ENCODE measurements around the genes MAGEE2, TBX22, RPS6KA6 and TSPAN6.

- RRBS = no CpG with 5 or more reads among the region's 19 CpGs
These were observed 130.8 kb downstream of the NEXMIF start for GRCh38 chrX:74794478-74794816.

- RRBS = no CpG with 5 or more reads among the region's 14 CpGs
These were observed 44.2 kb downstream of the MAGEE2 start for GRCh38 chrX:75740682-75741407.

GRCh38 chrX:75784946-75785437 lies at the start of gene MAGEE2:
Gene MAGEE2 (minus strand): TSS chrX:75785254.
- RRBS = no CpG with 5 or more reads among the region's 24 CpGs

GRCh38 chrX:75884760-75885047 lies 99.7 kb upstream of the MAGEE2 start:
- RRBS = no CpG with 5 or more reads among the region's 4 CpGs

DNA sequence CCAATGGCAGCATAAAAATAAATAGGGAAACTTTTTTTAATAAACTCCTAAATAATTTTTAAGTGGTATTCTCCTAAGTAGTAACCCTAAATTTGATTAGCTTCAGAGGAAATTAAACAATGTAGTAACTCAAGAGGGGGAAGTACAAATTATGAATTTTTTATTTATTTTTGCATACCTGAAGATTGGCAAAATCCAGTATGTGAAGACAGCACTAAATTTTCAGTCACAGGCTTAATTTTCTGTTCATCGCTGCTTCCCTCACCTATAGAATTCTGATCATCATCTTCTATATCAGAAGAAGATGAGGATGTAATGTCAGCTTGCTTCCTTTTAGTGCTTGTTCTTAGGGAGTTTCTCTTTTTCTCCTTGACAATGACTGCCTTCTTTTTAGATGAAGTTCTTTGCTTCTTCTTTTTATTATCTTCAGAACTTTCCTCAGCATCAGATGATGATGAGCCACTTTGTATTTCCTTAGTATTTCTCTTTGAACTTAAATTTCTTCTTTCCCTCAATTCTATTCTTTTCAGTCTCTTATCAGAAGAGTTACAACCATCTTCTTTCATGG lies 104.6 kb downstream of the ATRX start:
- RRBS = no CpG with 5 or more reads among the region's 1 CpG

DNA sequence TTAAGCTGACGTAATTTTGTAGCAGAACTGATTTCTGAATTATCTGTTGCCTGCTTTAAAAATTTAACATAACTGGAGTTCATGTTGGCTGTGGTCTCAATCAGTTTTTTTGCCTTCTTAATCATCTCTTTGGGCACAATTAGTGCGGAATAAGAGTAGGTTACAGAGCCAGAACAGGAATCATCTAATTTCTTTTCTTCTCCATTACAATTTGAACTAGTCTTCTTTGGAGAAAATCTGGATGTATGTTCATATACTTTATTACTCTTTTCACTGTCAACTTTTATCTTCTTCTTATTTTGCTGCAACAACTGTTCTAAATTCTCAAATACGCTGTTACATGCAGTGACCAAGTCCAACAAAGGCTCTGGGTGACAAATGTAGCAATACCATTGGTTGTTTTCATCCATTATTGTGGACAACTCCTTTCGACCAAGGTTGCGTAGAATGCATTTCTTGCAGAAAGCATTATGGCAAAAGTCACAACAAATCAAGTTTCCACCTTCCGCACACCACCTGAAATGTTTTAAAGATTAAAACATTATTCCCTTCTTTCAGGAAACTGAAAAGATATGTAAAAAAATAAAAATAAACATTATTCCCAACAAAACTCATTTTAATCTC lies 101.8 kb downstream of the ATRX start:
- RRBS = no CpG with 5 or more reads among the region's 6 CpGs

- RRBS = no CpG with 5 or more reads among the region's 10 CpGs
These were observed 34.9 kb upstream of the PGK1 start for GRCh38 chrX:78068888-78069711.

DNA sequence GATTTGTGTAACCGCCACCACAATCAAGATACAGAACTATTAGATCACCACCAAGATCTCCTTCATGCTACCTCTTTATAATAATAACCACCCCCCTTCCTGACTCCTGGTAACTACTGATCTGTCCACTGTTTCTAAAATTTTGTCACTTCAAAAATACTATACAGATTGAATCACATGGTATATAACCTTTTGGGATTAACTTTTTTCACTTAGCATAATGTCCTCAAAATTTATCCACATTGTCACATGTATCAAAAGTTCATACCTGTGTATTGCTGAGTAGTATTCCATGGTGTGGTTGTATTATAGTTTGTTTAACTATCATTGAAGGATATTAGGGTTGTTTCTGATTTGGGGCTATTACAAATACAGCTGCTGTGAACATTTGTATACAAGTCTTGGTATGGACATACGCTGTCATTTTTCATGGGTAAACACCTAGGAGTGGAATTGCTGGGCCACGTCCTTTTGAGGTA lies 3.3 kb downstream of the PGK1 start:
- RRBS = no CpG with 5 or more reads among the region's 3 CpGs

DNA sequence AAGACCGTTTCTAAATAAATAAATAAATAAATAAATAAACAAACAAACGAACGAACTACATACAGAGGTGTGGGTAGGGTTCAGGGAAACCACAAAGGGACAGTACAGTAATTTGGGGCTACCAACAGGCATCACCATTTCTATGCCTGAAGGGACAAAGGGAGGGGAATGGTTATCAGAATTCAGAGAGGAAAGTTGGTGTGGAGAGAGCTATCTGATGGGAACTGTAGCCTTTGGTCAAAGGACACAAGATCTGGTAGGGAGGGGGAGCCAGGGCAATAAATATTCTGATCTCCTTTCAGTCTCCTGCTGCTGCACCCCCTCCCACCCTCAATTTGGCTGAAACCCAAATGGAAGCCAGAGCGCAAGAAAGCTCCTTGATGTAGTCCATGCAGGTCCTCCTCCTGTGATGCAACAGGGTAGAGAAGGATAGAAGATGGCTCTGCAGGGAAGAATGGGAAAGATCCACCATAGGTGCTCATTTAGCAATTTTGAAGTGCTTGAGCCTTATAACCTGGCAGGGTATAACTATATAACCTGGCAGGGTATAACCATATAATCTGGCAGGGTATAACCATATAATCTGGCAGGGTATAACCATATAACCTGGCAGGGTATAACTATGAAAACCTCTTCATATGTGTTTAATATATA lies 14.6 kb downstream of the PGK1 start:
- RRBS = no CpG with 5 or more reads among the region's 4 CpGs

- RRBS = no CpG with 5 or more reads among the region's 4 CpGs
These were observed 13.5 kb downstream of the TAF9B start for GRCh38 chrX:78125485-78126763.

- RRBS = no CpG with 5 or more reads among the region's 6 CpGs
These were observed 26.2 kb downstream of the GPR174 start for GRCh38 chrX:79170600-79171130.

DNA sequence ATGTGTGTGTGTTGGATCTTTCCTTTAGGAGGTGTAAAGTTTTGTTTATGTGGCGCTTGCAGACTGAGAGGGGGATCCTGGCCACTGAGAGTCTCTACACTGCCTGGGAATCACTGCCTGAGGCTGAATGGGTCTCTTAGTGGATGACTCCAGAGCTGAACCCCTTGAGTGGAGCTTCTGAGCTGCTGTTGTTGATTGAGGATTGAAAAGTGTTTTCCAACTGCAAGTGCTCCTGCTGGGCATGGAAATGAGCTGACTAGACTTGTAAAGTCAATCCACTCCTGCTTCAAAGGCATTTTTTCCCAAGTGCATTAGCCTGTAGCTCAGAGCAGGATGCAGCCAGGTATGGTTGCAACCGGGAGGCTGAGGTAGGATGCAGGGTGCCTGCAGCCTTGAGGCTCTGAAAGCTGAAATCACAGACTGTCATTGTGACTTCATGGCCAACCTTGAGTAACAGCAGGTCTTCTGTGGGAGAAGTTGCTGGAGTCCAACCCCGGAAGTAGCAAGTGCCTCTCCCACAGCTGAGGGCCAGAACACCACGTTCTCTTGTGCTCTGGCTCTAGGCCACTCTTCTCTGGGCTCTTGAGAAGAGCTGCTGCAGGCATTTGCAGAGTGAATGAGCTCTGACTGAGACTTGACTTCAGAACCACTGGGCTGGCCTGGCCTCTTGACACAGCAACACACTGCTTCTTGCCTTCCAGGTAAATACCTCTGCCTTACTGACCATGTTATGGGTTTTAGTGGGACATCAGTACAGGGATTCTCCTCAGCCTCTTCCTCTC lies at the start of gene TBX22:
TSS of gene TBX22 (plus strand) at position 567 of the 782 bp plus-strand sequence.
- RRBS = no CpG with 5 or more reads among the region's 4 CpGs

GRCh38 chrX:80717468-80717872 lies 92.2 kb downstream of the BRWD3 start:
- RRBS = no CpG with 5 or more reads among the region's 3 CpGs

DNA sequence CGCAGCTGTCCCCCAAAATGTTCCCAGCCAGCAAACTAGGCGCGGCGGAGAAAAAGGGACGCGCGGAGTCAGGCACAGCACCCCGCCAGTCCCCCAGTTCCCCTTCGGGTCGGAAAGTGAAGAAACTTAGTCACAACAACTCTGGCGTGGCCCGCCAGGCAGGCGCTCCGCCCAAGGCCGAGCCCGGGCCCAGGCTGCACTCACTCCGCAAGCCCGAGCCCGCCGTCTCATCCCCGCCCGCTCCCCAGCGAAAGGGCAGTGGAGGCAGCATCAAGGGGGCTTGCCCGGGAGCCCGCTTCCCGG lies 623 bp downstream of the RPS6KA6 start:
- RRBS = 15% methylated on average over 4 of the region's 26 CpGs

DNA sequence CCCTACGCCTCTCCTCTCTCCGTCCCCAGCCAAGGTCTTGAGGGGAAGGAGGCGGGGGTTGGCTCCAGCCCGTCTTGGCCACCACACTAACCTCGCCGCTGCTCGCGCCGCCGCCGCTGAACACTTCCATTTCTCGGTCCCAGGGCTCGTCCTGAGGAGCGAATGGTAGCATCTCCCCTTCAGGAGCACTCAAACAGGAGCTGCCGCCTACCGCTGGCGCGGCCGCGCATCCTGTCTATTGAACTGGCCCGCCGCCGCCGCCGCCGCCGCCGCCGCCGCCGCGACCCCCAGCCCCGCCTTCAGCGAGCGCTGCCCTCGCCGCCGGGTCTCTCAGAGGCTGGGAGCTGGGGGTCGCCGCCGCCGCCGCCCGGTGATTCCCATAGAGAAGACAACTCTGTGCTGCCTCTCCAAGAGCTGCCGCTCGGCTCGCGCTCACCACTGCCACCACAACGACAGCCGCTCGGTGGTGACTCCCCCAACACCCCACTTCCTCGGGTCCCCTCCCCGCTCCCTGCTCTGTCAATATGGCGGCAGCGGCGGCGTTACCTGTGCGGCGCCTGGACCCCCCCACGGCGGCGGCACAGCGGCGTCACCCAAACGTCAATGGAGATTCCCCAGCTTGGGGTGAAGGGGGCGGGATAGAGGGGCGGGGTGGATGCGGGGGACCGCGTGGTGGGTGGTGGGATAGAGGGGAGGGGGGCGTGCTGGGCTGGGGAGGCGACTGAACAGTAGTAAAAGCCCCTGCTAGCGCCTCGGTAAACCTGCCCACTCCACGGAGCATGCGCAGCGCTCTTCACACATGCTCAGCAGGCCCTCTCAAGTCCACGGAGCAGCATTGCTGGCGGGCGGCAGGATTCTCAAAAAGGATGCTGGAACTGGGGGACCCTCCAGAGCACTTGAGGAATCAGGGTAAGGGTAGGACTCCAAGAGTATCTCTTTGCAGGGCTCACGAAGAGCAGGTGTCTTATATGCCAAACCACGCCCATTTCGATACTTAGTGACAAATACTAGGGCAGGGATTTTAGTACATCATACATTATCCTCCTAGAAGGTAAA lies at the start of gene RPS6KA6:
TSS of gene RPS6KA6 (minus strand) at position 472 of the 1,056 bp plus-strand sequence.
- RRBS = 3% methylated on average over 7 of the region's 83 CpGs

DNA sequence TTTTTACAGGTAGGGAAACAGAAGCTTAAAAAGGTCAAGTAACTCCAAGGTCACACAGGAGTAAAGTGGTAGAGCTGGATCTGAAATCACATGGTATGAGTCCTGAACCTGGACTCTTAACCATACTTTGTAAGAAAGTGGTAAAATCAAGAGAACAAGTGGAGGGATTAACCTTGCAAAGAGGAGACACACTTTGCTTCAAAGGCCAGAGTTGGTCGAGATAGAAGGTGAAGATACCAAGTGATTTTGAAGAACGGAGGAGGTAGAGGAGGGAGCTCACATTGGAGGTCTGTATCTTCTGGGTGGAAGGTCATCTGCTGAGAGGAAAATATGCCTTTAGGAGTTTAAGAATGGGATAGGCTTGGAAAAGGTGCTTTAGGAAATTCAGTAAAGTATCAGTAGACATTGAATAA lies 3.1 kb downstream of the APOOL start:
- RRBS = no CpG with 5 or more reads among the region's 2 CpGs

- RRBS = no CpG with 5 or more reads among the region's 10 CpGs
These were observed 146.4 kb downstream of the DACH2 start for GRCh38 chrX:86294666-86295127.

DNA sequence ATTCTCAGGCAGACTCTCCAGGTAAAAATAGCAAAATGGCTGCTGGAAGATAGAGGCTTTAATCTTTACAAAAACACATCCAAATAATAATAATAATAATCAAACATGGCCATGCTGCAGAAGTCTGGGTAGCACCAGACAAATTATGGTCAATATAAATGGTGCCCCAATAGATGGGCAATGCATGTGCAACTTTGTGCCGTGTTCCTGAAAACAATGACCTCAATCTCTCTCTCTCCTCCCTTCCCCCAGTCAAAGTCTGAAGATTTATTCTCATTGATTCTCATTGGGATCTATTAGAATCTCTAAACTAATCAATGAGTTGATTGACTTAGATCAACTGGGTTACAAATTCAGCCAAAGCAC lies 344.4 kb downstream of the NAP1L3 start:
- RRBS = no CpG with 5 or more reads among the region's 1 CpG

- RRBS = no CpG with 5 or more reads among the region's 3 CpGs
These were observed 553.8 kb downstream of the RPA4 start for GRCh38 chrX:97437276-97438142.

DNA sequence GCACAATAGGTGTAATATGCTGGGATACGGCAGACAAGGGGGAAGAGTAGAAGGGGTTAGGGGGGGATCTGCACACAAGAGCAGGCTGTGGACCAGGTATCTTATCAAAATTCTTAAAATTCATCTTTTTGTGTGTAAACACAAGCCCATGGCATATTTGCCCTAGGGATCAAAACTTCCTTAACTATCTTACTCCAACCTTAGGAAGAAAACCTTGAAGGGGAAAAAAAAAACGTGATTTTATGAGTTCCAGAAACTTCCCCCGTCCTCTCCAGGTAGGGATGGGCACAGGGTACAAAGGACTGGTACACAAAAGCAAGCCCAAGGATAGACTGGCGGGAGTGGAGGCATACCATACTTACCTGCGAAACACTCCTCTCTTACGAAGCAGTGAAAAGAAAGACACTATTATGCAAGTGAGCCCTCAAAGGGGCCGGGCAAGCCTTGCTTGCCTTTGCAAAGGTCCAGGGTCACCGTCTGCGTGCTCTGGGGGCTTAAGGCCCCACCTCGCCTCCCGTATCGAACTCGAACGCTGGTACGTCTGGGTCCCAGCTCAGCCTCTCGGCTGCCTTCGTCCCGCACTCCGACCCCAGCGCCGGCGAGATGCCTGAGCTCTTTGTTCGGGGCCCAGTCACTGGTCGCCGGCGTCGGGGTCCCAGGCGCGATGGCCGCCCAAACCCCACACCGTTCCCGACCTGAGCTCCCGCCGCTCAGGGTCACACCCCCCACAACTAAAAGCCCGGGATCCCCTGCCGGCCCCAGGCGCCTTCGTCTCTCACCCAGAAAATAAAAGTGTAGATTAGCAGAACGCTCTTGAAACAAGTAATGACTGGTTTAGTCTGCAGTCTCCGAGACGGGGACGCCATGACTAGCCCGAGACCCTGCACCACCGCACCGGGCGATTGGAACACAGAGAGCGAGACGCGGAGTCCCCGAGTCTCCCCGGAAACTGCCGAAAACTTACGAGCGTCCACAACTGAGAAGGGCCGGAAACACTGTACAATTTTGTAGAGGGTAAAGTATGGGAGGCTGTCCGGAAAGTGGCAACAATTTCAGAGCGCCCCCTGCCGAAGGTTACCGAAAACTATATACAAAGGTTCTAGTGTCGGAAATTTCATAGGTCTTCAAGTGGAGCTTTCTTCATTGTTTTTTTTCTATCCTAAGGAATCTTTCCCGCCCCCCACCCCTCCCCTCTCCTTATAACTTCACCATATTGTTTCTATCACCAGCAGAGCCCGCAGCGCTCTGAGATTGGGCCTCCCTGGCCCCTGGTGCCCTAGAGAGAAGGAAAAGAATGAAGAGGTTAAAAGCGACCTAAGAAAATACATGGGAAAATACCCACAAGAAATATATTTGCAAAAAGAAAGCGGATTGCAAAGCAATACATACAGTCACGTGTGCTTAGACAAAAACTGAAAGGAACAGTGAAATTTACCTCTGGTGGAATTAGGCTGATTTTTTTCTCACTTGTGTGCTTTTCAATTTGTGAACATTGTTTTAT lies at the start of gene TSPAN6:
TSS of gene TSPAN6 (minus strand) at position 978 of the 1,501 bp plus-strand sequence.
- RRBS = 2% methylated on average over 19 of the region's 66 CpGs

Data from HTR-8/SVneo (cell line).